ENCODE measurements around a stretch of chr1.

DNA sequence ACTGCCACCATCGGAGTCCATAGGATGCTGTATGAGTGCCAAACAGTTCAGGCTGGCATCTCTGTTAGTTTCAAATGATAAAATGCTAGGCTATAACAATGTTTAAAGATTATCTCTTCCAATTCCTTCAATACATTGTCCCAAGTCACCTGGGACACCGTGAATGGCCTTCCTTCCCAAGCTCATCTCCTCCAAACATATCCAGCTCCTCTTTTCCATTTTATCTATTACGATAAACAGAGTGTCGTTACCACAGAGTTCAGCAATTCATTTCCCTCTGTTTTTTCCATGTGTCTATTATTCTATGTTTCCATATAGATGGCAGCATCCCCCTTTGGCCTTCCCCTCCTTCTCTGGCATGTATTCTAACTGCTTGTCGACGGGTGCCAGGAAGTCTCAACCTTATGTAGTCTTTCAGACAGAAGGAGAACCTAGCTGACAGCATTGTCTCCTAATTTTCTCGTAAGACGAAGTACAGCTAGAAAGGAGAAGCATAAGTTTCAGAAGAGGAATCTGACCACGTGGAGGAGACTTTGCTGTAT, 109.1 kb upstream of the ZNF648 start:
- RRBS, result no CpG with 5 or more reads among the region's 9 CpGs

GRCh38 chr1:182191846-182192247, 130.3 kb upstream of the ZNF648 start:
- RRBS, result no CpG with 5 or more reads among the region's 1 CpG

- RRBS, result no CpG with 5 or more reads among the region's 6 CpGs
These were observed 99.1 kb downstream of the GLUL start for GRCh38 chr1:182292349-182293058.

GRCh38 chr1:182386671-182387489, 4.7 kb downstream of the GLUL start:
- RRBS, result no CpG with 5 or more reads among the region's 6 CpGs

DNA sequence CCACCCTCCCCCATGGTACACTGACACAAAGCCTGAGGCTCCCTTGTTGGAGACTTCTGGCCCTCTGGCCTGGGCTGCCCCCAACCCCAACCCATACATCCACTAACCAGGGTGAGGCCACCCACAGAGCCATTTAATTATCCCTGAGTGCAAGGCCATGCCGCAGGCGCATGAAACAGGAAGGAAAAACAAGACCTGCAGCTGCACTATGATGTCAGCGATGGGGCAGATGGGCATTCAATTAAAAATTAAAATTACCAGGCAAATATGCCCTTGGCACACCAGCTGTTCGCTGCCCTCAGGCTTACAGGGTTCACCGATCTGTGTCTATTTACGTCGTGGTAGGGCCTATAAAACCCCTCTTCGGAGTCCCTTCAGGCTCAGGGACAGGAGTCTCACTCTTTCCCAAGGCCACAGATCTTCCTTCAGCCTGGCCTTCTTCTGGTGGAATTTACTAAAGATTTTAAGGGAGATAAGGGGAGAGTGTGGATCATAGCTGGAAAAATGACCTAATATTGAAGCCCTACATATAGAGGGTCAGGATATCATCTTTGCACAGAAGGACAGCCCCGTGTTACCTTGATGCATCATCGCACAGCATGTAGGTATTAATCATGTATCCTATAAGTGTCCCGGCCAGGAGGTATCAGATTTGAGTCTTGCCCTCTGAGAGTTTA, 29.6 kb upstream of the RGS16 start:
- RRBS, result no CpG with 5 or more reads among the region's 11 CpGs

GRCh38 chr1:182865084-182866138, 26.3 kb downstream of the DHX9 start:
- RRBS, result no CpG with 5 or more reads among the region's 6 CpGs

- RRBS, result no CpG with 5 or more reads among the region's 4 CpGs
These were observed 44.7 kb downstream of the DHX9 start for GRCh38 chr1:182883936-182884160.

GRCh38 chr1:182888436-182889386, 49.6 kb downstream of the DHX9 start:
- RRBS, result no CpG with 5 or more reads among the region's 9 CpGs

DNA sequence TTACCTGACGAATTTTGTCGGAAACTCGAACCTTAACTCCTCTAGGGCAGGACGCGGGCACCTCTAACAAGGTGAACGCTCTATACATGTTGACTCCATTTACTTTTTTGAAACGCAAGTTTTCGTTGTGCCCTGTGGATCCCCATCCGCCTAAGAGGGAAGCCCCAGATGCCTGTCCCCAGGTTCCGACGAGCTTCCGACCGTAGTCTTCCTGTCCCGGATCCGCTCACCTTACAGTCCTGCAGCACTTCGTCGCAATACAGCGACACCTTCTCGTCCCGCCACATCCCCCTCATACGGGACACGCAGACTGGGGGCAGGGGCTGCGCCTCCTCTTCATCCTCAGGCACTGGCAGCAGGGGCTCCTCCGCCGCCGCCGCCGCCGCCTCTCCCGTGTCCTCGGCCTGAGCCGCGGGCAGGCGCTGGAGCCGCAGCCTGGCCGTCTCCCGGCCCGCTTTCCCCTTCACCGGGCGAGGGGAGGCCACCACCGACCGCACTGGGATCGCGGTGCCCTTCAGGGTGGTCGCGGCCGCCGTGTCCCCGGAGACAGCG, 391 bp downstream of the SHCBP1L start:
- RRBS, result 92% methylated on average over 5 of the region's 50 CpGs

DNA sequence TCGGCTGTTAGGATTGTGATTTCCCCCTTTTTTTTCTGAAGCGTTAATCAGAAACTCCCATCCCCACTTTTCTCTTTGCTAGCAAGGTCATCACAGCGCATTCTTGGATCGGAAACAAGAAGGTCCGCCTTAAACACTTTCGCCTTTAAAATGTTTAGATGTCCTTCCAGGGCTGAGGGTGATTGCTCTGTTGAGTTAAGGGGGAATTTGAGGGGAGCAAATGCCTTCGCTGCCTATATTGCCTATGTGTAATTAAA, 1.1 kb downstream of the LAMC1 start:
- RRBS, result no CpG with 5 or more reads among the region's 7 CpGs

- RRBS, result no CpG with 5 or more reads among the region's 7 CpGs
These were observed 34.0 kb downstream of the LAMC1 start for GRCh38 chr1:183057248-183057580.

GRCh38 chr1:183140077-183140767, 45.8 kb upstream of the LAMC2 start:
- RRBS, result no CpG with 5 or more reads among the region's 2 CpGs

DNA sequence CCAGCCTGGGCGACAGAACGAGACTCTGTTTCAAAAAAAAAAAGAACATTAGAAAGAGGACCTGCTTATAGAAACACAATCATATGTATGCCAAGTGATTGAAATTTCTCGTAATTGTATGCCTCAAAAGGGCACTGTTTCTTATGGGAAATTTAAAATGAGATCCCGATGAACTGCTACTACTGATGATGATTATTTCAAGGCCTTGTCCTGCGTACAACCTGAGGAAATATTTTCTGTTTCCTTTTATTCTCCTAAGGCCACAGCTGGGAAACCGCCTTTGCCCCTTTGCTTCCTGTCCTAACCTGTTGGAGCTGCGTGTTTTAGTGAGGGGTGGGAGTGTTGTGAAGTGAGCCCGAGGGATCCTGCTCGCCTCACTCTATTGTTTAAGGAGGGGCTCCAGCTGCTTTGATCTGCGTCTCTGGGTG, 14.3 kb downstream of the LAMC2 start:
- RRBS, result no CpG with 5 or more reads among the region's 10 CpGs

DNA sequence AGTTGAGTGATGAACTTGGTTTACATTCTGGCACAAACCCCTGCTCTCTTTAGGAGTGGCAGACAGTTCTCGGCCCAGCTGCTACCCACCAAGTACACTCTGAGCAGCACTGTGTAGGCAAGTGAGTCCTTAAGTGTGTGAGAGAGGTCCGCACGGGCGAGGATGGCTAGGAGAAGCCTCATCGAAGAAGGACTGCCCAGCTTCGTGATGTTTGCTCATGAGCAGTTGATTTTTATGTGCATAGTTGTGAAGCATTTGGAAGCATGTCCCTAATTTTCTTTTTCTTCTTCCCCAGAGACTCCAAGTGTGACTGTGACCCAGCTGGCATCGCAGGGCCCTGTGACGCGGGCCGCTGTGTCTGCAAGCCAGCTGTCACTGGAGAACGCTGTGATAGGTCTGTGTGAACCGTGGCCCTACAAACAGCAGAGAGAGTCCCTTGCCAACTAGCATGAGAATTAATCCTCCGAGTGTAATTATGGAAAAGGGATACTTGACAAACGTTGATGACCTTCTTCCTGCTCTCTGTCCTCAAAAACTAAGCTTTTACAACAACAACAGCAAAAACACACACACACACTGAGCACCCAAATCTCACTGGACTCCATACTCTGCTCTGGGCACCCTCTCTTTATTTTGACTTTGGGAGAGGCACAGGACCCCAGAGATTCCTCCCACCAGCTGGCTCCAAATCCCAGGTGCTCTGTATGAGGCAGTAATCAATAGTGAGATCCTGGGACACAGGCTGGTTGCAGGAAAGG, 32.2 kb downstream of the LAMC2 start:
- RRBS, result no CpG with 5 or more reads among the region's 14 CpGs

GRCh38 chr1:183267994-183268585, 82.0 kb downstream of the LAMC2 start:
- RRBS, result no CpG with 5 or more reads among the region's 2 CpGs

DNA sequence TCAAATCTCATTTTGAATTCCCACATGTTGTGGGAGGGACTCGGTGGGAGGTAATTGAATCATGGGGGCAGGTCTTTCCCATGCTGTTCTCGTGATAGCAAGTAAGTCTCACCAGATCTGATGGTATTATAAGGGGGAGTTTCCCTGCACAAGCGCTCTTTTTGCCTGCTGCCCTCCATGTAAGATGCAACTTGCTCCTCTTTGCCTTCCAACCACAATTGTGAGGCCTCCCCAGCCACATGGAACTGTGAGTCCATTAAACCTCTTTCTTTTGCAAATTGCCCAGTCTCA, 106.4 kb downstream of the NMNAT2 start:
- RRBS, result no CpG with 5 or more reads among the region's 3 CpGs

GRCh38 chr1:183327547-183328069, 90.6 kb downstream of the NMNAT2 start:
- RRBS, result no CpG with 5 or more reads among the region's 7 CpGs

- RRBS, result no CpG with 5 or more reads among the region's 3 CpGs
These were observed 36.5 kb downstream of the NCF2 start for GRCh38 chr1:183553704-183554118.

DNA sequence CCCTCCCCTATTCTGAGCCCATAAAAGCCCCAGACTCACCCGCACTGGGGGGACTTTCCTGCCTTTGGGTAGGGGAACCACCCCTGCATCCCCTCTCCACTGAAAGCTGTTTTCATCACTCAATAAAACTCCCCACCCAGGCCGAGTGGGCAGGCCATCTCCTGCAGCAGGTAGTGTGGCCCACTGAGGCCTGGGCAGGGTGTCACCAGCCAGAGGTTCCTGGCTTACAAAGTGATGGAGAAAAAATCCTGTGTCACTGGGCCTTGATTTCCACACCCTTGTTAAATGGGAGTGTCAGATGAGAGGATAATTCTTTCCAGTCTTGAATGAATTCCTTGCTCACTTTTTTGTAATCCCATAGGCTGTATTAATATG, 745 bp upstream of the NCF2 start:
- RRBS, result no CpG with 5 or more reads among the region's 2 CpGs

- RRBS, result no CpG with 5 or more reads among the region's 4 CpGs
These were observed 10.3 kb upstream of the NCF2 start for GRCh38 chr1:183600493-183601118.